Measurements from ENCODE around the genes ASL and TYW1.

DNA sequence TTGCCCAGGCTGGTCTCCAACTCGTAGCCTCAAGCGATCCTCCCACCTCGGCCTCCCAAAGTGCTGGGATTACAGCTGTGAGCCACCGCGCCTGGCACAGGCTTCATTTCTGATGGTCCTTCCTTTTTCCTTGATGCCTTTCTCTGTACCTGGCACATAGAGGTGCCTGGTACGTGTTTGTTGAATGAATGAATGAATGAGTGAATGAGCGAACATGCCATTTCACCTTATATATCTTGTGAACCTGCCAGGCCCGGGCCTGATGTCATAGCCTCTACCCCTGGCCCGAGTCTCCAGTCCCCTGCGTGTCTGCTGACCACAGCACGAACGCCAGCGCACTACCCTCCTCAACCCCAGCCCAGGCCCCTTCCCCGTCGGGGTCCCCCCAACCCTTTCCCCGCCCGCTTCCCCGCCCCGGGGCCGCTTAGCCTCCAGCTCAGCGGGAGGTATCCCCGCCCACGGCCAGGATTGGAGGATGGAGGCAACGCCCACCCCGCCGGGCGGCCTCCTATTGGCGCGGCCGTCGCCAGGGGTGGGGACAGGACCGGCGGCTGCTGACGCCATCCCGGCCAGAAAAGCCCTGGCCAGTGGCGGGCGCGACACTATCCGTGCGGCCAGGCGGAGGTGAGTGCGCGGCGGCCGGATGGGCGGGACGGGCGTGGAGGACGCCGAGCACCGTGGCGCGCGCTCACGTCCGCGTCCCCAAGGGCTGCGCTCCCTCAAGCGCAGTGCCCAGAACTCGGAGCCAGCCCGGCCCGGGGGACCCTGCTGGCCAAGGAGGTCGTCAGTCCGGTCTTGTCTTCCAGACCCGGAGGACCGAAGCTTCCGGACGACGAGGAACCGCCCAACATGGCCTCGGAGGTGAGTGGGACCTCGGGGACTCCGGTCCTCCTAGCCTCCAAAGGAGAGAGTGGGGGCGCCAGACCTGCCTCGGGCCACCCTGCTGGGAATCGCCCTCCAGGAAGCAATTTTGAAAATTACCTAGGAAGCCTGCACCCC is at the start of gene ASL:
Gene ASL (plus strand): TSS at position 587 of the 999 bp plus-strand sequence.
- PRO-cap: bidirectional peak, plus-strand start at position 602 of the sequence, minus-strand start at position 333 of the sequence

GRCh38 chr7:66141135-66141844 is 26.6 kb downstream of the CRCP start:
- PRO-cap: no peak

- PRO-cap: no peak
These were observed 15.0 kb upstream of the TPST1 start for GRCh38 chr7:66190087-66190502.

- PRO-cap: no peak
These were observed 189.0 kb upstream of the KCTD7 start for GRCh38 chr7:66439605-66440076.

GRCh38 chr7:66590526-66591217 is 38.0 kb upstream of the KCTD7 start:
- PRO-cap: no peak

DNA sequence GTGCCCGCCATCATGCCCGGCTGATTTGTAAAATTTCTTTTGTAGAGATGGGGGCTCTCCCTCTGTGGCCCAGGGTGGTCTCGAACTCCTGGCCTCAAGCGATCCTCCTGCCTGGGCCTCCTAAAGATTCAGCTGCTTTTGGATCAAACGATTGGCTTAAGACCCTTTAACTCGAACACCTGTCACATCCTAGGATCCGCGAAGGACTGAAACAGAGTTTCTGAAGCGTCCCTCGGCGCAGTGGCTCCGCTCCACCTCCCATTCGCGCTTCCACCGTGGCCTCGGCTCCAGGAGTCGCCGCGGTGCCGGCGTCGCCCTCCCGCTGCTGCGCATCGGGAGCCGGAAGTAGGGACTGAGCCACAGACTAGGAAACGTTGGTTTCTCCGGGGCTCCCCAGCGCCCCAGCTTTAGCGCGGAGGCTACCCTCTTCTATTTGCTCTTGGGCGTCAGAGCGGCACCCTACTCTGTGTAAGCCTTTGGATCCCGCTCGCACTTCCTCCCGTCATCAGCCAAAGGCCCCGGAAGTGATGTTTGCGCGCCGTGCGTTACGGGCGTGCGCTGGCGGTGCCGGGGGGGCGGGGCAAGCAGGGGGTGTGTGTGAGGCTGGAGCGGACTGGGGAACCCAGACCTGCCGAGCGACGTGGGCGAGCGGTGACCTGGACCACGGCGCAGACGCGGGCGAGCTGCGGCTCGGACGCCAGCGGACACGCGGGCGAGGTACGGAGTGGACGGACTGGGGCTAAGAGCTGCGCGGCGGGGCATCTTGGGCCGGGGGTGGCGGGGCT is 53.1 kb downstream of the KCTD7 start:
- PRO-cap: bidirectional peak, plus-strand start at position 261 of the sequence, minus-strand start at position 208 of the sequence; bidirectional peak, plus-strand start at position 625 of the sequence, minus-strand start at position 468 of the sequence

GRCh38 chr7:66946542-66946976 is 25.5 kb downstream of the TMEM248 start:
- PRO-cap: no peak

DNA sequence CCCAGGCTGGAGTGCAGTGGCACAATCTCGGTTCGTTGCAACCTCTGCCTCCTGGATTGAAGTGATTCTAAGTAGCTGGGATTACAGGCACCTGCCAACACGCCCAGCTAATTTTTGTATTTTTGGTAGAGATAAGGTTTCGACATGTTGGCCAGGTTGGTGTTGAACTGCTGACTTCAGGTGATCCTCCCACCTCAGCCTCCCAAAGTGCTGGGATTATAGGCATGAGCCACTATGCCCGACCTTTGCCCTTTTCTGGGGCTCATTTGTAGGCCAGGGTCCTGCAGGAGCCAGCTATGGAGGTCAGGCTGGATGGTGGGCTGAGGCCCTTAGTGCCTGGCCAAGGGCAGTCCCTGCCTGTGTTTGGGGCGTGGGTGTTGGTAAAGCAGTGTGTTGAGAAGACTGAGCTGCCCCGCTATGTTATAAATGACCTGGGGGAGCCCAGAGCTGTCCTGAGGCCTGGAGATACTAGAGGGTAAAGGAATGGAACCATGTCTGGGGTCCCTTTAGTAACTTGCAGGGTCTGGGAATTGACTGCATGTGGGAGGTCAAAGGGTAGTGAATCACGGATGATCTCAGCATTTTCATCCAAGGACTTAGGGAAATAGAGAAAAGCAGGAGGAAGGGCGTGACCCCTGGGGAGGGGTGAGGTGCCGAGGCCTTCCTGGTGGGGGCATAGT is 31.2 kb downstream of the TMEM248 start:
- PRO-cap: no peak

GRCh38 chr7:66975437-66975564 is 20.1 kb downstream of the SBDS start:
- PRO-cap: bidirectional peak, plus-strand start at chr7:66975506, minus-strand start at chr7:66975254

DNA sequence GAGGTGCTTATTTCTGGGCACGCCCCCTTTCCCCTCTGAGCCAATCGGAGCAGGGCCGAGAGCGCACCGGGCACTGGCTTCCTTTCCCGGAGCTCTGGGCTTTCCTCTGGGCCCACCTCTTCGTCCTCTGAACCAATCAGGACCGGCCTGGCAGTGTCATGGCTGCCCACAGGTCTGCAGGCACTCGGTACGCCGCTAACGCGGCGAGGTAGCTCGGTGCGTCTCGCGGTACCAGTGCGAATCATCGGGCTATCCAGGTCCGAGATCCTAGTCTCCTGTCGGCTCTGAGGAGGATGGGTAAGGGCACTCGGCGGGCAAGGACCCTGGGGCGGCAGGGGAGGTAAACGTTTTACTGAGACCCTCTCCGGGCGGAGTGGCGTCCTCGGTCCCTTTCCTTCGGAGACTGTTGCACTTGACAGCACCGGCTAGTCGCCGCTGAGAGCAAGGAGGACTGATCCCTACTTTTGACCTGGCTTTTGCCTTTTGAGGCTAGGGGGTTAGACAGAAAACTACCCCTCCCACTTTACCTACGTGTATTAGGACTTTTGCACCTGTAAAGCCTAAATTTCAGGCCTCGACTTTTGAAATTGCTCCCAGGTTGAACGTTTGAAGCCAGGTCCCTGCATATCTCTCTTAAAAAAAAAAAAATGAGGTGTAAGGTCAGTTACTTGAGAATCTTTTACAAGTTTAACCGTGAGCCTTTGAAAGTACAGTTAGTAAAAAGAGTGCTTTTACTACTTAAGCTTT is at the start of gene TYW1:
Gene TYW1 (plus strand): TSS at position 148 of the 747 bp plus-strand sequence.
- PRO-cap: bidirectional peak, plus-strand start at position 148 of the sequence, minus-strand start outside the sequence; bidirectional peak, plus-strand start at position 379 of the sequence, minus-strand start at position 405 of the sequence

GRCh38 chr7:67017775-67018175 is 21.1 kb downstream of the TYW1 start:
- PRO-cap: no peak

DNA sequence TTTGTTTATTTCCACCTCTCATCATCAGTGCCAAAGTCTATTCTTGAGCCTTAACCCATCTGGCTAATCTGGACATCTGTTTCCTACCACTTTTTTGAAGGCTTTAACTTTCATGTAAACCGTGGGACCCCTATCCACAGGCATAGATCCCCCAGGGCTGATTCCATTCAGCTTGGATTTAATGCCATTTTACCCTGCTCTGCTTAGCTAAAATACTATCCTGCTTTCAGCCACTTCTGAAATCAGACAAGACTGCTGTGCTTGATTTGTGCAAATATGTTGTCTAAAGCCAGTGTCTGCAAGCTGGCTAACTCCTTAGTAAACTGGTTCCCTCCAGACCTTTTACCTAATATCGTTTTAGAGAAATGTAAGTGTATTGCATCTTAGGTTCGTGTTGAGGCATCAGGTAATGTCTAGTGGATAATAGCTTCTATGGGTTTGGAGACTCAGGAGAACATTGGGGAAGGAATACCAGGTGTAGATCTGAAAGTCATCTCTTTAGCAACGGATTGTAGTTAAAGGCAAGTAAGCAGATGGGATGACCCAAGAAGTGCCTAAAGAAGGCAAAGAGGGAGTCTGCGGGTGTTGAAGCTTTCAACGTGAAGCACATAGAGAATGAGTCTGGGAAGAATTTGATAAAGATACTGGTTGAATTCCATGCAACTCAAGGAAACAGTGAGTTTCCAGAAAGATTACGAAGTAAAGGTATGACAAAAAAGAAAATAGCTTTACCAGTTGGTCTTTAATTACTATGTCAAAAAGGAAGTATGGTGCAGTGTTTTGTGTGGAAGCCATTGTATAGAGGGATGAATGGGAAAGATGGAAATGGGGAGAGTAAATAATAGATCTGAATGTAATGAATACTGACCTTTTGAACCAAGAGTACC is 126.7 kb downstream of the TYW1 start:
- PRO-cap: no peak

DNA sequence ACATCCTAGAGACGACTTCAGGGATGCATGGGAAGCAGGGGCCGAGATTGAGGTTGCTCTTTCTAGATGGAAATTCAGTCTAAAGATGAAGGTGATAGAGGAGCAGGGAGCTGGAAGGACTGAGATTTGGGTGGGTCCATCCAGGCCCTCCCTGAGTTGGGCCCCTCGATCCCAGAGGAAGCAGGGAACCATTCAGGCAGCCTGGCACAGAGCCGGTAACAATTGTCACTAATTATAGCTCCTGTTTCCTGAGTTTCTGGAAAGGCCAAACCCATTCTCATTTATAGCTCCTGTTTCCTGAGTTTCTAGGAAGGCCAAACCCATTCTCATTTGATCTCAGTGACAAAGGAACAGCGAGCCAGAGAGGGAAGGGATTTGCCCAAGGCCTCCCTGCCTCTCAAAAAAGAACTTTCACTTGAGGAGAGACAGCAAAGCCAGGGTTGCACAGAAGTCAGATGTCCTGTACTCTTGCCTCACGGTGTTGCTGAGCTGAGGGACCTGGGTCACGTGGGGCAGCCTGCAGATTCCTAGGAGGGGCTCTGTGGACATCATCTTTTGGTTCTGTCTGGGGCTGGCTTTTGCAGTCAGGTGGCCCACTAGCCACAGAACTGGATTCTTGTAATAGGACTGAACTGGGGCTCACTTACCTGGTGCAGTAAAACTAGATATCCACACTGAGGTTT is 241.9 kb downstream of the SPDYE21 start:
- PRO-cap: no peak

- PRO-cap: bidirectional peak, plus-strand start at chr7:69599492, minus-strand start at chr7:69599449
These were observed 1.1 kb downstream of the AUTS2 start for GRCh38 chr7:69599084-69600009.

GRCh38 chr7:69600010-69600606 is 1.8 kb downstream of the AUTS2 start:
- PRO-cap: bidirectional peak, plus-strand start at chr7:69600346, minus-strand start at chr7:69600071; unidirectional peak, minus-strand start at chr7:69600360

- PRO-cap: no peak
These were observed 37.1 kb downstream of the AUTS2 start for GRCh38 chr7:69635322-69635879.

GRCh38 chr7:69755534-69756326 is 157.5 kb downstream of the AUTS2 start:
- PRO-cap: no peak

DNA sequence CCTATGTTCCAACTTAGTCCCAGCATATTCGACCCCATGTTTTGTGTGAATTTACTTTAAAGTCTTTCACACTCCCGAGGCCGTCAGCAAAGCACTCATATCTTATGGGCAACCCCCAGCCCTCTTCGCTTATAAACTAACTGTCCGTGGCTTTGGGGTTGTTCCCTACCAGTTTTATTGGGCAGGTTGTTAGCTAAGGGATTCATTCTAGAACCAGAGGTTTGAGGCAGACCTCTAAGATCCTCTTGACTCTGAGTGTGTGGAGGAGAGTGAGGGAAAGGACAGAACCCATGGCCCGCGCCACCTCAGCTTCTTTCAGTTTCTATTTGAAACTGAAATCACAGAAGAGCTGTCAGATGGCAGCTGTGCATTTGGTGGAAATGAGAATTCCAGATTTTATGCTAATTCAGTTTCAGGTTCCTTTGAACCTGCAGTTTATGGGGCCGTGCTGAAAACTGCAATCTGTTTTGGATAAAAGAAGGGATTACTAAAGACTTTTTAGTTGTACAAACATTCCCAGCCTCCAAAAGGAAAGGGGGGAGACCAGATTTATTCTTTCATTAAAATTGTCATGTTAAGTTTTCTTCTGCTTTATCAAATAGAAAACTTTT is 450.0 kb upstream of the GALNT17 start:
- PRO-cap: unidirectional peak, minus-strand start at position 271 of the sequence

DNA sequence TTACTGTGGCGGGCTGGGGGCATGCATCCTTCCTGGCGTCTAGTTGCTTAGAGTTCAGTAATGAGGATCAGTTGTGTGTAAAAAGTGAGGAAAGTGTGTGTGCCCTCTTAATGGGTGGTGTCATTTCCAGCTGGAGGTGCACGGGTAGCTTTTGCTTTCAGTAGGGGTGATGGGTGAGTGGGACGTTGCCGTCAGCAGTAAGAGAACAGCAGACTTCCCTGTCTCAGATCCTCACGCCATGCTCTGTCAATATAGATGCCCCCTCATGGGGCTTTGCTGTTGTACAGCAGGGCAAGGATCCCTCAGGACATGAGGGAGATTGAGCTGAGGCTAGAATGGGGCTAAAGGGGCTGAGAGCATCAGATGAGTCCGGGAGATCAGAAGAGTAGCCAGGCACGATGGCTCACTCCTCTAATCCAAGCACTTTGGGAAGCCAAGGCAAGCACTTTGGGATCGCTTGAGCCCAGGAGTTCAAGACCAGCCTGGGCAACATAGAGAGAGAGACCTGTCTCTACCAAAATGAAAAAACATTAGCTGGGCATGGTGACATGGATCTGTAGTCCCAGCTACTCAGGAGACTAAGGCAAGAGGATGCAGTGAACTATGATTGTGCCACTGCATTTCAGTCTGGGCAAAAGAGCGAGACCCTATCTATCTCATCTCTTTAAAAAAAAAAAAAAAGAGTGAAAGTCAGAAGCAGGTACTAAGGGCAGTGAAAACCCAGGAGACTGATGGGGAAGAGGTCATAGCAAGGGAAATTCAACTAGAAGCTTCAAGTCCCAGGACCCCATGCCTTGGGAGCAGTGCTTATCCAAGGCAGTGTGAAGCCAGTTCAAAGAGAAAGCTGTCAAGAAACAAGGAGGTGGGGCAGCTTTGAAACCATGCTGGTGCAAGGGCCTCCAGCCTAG is 352.3 kb upstream of the GALNT17 start:
- PRO-cap: no peak

- PRO-cap: no peak
These were observed 350.5 kb upstream of the GALNT17 start for GRCh38 chr7:70781359-70781859.

All from REH cell (cell line).